ENCODE measurements around a stretch of chr6.

GRCh38 chr6:168196094-168197444, 117.6 kb upstream of the FRMD1 start:
- PRO-cap: no peak
- RRBS, 2 experiments: no CpG with 5 or more reads among the region's 35 CpGs

GRCh38 chr6:168208952-168209592, 110.5 kb downstream of the DACT2 start:
- PRO-cap: no peak
- RRBS, 2 experiments: no CpG with 5 or more reads among the region's 13 CpGs

DNA sequence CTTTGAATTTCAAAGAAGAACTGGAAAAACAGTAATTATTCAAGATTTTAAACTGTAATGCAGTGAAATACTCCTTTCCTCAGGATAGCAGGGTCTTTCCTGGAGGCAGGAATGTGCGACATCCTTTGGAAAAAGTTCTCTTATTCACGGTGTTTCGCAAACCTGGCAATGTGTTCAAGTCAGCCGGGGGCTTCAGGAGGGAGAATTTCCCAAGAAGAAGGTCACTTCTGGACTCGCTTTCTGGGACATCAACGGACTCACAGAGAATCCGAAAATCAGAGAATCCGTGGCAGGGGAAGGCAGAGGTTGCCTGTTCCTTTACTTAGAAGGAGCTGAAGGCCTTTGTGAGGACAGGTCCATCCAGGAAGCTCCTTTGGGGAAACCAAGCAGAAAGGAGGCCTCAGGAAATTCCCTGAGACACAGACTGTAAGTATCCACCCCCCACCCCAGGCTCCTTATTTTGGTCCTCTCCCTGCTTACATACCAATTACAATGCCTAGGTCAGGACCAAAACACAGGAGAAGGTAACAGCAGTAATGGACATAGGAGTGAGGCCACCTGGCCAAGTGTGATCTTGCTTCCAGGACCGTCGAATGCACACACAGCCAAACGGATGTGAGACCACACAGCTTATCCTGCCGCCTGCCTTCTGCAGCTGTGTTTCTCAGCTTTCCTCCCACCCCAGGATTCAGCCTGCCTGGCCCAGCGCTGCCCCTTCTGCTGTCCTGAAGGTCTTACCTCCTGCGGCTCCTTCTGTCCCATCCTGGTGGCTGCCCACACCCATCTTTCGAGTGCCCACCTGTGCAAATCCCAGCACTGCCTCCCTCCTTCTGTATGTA, 49.1 kb upstream of the DACT2 start:
- PRO-cap: no peak
- RRBS, 2 experiments: no CpG with 5 or more reads among the region's 15 CpGs

- PRO-cap: no peak
- RRBS, 2 experiments: 4% methylated on average over 45 of the region's 79 CpGs
These were observed 928 bp downstream of the SMOC2 start for GRCh38 chr6:168441619-168442604.

DNA sequence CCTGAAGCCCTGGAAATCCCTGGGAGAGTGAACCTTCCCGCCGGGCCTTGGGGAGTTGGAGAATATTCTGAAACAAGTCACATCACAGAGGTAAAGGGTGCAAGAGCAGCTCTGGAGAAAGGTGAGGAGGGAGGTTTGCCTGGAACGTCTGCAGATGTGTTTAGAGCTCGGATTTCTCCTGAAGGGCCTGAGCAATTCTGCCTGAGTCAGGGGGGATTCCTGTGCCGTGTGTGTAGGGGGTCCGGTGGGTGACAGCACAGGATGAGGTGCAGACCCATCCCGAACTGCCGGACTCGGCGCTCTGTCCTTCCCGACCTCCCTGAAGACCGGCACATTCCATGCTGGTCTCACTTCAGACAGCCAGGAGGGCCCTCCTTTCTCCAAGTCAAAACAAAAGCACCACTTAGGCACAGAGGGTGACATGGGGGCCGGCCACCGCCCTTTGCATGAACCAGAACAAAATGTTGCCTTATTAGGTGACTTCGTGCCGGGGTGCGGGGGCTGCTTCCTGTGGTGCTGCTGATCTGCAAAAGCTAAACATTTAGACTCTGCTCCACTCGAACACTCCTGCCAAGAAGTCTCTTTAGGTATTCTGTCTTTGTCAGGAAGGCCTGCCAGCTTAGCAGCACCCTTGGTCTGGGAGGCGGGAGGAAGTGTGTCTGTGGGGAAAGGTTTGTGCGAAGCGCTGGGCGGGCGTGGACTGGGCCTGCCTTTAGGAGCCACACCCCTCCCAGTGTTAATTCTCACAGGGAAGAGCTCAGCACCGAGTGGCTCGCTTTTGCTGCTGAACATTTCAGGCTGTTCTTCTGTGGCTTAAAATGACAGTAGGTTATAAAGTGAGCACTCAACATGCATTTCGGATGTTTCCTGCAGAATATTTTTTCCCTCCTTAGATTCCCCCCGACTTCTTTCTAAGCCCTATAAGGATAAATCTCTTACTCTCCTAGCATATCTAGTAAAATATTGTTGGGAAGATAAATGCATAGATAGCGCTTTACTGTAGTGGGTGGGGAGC, 133.8 kb downstream of the SMOC2 start:
- PRO-cap: no peak
- RRBS, 2 experiments: 47 to 65% methylated on average over 8 to 9 of the region's 28 CpGs

- PRO-cap: no peak
- RRBS, 2 experiments: no CpG with 5 or more reads among the region's 11 CpGs
These were observed 157.7 kb downstream of the SMOC2 start for GRCh38 chr6:168598781-168599069.

DNA sequence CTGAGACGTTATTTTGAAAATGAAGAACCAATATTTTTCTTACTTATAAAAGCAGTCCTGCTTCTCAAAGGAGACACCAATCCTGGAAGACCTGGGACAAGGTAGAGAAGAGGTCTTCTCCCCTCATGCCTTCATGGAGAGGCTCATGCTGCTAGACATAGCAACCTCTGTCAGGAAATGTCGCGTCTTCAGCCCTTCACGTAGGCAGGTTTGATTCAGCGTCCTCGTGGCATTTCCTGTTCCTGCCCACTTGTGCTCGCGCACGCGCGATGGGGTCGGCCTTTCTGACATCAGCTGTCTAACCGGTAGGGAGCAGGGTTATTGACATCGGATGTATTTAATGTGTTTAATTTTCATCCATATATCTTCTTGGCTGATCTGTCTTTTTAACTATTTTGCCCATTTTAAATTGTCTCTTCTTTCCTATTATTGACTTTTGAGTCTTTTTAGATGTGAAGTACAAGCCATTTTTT, 292.4 kb downstream of the THBS2 start:
- PRO-cap: no peak
- RRBS, 2 experiments: no CpG with 5 or more reads among the region's 14 CpGs

- PRO-cap: no peak
- RRBS, 2 experiments: no CpG with 5 or more reads among the region's 14 CpGs
These were observed 90.8 kb downstream of the THBS2 start for GRCh38 chr6:169162692-169163380.

DNA sequence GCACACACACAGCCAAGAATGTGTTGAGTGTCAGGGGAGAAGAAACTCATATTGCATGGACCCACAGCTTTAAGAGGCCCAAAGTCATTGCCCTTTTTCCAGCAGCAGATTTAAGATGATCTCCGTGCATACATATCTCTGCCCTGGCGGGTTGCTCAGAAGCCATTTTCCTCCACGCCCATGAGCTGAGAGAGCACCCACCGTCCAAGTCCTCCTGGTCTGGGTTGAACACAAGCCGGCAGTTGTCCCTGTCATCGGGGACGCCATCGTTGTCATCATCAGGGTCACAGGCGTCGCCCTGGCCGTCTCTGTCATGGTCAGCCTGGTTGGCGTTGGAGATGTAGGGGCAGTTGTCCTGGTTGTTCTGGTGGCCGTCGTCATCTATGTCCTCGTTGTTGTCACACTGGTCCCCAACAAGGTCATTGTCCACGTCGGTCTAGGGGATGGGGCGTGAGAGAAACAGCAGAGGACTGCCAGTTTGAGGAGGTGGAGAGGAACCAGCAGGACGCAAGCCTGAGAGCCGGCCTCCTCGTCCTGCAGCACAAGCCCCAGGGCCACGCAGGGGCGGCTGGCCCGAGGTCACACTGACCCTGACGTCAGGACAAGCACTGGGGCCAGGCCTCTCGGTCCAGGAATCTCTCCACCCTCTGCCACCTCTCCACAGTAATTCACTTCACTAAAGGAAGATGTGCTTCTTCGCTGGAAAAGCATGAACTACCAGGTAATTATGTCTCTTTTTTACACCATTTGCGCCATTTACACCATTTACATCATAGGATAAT, 28.5 kb downstream of the THBS2 start:
- PRO-cap: no peak
- RRBS, 2 experiments: no CpG with 5 or more reads among the region's 28 CpGs

- PRO-cap: no peak
- RRBS, 2 experiments: no CpG with 5 or more reads among the region's 19 CpGs
These were observed 24.1 kb downstream of the THBS2 start for GRCh38 chr6:169229449-169230069.

DNA sequence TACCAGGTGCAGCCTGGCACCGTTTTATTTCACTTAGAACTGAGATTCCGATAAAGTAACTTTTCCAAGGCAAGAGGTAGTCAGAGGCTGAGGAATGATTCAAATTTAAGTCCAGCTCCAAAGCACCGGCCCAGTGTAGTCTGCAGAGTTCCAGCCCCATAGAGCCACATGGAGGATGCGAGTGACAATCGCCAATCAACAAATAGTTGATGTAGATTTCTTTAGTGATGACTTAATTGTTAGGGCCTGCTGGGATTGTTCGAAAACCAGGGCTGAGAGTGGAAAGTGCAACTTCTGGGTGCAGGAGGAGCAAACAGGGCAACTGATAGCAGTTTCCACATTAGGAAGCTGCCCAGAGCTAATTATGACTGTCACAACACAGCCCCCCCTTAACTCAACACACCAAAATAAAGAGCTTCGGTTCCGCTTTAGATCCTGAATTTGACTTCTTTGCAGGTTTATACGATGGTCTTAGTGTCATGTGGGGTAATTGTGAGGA, 927 bp downstream of the ERMARD start:
- PRO-cap: no peak
- RRBS, 2 experiments: no CpG with 5 or more reads among the region's 9 CpGs

DNA sequence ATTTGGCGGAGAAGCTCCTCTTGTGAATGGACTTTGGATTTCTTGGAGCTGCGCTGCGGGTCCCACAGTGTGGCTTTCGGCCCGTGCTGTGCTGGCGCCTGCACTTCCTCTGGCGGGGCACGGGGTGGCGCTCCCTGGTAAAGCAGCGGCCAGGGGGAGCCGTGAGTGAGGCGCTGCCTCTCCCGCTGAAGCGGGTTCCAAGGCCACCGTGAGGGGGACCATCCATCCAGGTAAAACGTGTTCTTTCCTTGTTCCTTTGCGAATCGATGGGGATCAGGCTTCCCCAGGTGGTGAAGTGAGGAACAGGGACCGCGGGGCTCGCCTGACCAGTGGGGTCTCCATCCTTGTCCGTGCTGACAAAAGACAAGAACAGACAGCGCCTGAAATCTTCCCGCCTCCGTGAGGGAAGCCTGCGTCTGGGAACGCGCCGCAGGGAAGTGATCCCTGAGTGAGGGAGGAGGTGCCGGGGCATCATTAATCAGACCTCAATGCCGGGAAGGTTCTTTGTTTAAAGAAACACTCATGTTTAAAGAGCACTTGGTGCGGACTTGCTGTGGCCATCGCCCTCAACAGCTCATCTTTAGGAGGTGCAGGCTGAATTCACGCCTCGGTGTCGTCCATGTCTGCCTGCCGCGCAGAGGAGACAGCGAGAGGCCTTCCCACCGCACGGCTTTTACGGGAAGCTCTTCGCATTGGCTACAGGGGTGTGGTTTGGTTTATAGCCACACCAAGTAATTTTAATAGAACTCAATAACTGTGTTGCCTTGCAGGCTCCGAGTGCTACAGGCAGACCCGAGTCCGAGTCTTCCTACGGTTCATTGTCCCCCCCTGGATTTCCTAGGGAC, 39.0 kb downstream of the ERMARD start:
- PRO-cap: no peak
- RRBS, 2 experiments: no CpG with 5 or more reads among the region's 47 CpGs

DNA sequence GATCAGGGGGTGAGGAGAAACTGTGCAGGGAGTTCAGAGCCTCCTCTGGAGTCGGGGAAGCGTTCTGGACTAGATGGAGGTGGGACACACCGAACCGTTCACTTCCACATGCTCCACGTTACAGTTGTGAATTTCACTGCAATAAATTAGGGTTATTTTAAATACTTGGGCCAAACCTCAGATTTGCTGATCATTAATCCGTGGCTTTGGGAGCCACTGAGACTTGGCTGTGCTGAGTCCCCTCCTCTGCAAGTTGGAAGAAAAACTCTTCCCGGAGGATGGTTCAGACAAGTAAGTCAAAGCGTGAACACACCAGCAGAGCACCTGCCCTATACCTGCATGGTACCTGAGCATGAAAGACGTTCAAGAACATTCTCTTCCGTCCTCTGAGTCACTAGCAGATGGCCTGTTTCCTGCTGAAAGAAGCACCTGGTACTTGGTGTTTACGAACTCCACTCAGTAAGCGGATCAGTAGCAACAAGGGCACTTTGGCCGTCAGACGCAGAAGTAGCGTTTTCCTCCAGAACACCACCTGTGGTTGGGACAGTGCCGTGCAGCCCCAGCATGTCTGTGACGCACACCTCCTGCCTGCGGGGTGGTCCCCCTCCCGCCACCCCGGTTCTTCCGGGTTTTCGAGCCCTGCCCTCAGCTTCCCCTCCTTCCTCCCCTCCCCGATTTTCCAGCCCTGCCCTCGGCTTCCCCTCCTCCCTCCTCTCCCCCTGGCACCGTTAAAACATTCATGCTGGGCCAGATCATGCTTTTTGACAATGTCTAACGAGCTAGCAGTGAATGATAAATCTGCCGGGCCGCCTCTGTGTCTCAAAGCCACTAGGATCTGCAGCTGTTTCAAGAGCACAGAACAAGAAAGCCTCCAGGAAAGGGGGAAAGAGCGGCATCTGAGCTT, 207.6 kb downstream of the ERMARD start:
- PRO-cap: no peak
- RRBS, 2 experiments: no CpG with 5 or more reads among the region's 29 CpGs

- PRO-cap: no peak
- RRBS, 2 experiments: no CpG with 5 or more reads among the region's 18 CpGs
These were observed 247.5 kb downstream of the DLL1 start for GRCh38 chr6:170043248-170043872.

- PRO-cap: no peak
- RRBS, 2 experiments: 69 to 89% methylated on average over 4 of the region's 36 CpGs
These were observed 241.1 kb downstream of the DLL1 start for GRCh38 chr6:170049543-170050368.

DNA sequence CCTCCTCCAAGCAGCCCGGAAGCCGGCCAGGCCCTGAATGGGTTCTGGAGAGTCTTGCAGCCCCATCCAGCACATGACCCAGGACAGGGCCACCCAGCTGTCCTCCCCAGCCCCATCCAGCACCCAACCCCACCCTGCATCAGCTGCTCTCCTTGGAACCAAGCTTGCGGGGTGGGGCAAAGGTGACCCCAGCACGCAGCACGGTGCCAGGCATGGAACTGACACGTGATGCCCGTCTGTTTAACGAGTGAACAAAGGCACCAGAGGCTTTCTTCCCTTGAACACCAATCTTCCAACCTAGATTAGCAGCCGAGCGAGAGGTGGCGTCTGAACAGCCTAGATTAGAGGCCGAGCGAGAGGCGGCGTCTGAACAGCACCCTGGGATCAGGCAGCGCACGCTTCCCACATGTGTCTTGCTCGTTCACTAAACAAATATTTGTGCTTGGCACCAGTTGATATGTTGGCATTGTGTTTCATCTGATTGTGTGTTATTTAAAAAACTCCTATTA, 112.0 kb downstream of the DLL1 start:
- PRO-cap: no peak
- RRBS, 2 experiments: 84 to 86% methylated on average over 1 of the region's 18 CpGs

GRCh38 chr6:170265976-170266461, 24.9 kb downstream of the DLL1 start:
- PRO-cap: no peak
- RRBS, 2 experiments: no CpG with 5 or more reads among the region's 9 CpGs

DNA sequence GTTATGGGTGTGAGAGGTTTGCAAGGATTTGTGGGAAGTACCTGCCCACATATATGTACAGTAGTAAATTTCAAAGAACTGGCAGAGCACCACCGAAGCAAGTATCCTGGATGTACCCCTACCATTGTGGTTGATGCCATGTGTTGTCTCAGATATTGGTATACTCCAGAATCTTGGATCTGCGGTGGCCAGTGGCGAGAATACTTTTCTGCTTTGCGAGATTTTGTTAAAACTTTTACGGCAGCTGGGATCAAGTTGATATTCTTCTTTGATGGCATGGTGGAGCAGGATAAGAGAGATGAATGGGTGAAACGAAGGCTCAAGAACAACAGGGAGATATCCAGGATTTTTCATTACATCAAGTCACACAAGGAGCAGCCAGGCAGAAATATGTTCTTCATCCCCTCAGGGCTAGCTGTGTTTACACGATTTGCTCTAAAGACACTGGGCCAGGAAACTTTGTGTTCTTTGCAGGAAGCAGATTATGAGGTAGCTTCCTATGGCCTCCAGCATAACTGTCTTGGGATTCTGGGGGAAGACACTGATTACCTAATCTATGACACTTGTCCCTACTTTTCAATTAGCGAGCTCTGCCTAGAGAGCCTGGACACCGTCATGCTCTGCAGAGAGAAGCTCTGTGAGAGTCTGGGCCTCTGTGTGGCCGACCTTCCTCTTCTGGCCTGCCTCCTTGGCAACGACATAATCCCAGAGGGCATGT, 11.0 kb downstream of the FAM120B start:
- PRO-cap: no peak
- RRBS, 2 experiments: no CpG with 5 or more reads among the region's 11 CpGs

DNA sequence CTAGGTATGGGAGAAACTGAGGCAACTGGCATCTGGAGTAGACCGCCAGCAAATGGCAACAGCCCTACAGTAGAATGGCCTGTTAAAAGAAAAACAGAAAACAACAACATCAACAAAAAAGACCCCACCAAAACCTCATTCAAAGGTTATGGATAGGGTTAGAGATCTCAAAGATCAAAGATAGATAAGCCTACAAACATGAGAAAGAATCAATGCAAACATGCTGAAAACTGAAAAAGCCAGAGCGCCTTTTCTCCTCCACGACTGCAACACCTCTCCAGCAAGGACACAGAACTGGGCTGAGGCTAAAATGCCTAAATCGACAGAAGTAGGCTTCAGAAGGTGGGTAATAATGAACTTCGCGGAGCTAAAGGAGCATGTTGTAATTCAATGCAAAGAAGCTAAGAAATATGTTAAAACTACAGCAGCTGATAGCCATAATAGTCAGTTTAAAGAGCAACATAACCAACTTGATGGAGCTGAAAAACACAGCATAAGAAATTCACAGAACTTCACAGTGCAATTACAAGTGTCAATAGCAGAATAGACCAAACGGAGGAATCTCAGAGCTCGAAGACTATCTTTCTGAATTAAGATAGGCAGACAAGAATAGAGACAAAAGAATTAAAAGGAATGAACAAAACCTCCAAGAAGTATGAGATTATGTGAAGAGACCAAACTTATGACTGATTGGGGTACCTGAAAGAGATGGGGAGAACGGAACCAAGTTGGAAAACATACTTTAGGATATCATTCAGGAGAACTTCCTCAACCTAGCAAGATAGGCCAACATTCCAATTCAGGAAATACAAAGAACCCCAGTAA, 44.3 kb downstream of the FAM120B start:
- PRO-cap: no peak
- RRBS, 2 experiments: no CpG with 5 or more reads among the region's 9 CpGs

DNA sequence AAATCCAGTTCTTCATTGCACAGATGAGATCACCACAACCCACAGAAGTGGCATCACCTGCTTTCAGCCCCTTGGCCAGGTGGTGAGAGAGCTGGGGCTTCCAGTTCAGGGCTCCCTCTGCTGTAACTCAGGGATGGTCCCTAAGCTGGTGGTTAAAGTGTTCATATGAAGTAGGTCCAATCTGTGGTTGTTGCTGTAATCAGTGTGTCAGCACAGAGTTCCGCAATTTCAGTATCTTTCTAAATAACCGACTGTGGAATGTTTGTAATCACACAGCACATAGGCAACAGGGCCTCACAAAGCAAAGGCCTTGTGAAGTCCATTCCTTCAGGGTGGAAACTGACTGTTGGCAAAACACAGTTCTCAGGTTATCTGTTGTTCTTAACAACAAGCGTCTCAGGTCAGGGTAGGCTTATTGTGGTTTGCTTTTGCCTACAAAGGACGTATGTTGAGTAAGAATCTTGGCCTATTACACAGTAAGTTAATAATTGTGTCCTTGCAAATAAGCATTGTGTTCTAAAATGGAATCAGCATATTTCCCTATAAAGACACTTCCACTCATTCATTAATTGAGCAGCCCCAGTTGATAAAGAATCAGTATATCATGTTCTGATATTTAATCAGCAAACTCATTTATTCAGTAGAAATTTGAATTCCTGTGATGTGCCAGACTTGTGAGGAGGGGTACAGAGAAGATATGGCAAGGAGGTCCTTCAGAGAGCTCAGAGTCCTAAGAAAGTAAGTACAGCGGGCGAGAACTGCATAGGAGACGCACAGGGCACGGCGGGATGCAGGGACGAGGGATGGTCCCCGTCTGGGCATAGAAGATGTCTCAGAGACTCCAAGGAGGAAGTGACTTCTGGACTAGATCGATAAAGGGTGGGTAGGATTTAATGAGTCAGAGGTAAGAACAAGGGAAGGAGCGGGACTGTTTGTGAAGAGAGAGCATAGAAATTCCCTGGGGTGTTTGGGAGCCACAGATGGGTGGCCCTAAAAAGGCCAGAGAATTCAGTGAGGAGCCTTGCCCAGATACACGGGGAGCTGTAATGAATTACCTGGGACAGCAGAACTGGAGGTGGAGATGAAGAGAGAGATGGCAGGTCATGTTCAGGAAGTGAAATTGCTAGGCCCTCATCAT, 68.8 kb downstream of the FAM120B start:
- PRO-cap: no peak
- RRBS, 2 experiments: no CpG with 5 or more reads among the region's 14 CpGs

Measured in astrocyte (in vitro differentiated cells and primary cell).